Mucosa of descending colon (tissue), 1 donor: ENCODE measurements around the gene NXN.

DNA sequence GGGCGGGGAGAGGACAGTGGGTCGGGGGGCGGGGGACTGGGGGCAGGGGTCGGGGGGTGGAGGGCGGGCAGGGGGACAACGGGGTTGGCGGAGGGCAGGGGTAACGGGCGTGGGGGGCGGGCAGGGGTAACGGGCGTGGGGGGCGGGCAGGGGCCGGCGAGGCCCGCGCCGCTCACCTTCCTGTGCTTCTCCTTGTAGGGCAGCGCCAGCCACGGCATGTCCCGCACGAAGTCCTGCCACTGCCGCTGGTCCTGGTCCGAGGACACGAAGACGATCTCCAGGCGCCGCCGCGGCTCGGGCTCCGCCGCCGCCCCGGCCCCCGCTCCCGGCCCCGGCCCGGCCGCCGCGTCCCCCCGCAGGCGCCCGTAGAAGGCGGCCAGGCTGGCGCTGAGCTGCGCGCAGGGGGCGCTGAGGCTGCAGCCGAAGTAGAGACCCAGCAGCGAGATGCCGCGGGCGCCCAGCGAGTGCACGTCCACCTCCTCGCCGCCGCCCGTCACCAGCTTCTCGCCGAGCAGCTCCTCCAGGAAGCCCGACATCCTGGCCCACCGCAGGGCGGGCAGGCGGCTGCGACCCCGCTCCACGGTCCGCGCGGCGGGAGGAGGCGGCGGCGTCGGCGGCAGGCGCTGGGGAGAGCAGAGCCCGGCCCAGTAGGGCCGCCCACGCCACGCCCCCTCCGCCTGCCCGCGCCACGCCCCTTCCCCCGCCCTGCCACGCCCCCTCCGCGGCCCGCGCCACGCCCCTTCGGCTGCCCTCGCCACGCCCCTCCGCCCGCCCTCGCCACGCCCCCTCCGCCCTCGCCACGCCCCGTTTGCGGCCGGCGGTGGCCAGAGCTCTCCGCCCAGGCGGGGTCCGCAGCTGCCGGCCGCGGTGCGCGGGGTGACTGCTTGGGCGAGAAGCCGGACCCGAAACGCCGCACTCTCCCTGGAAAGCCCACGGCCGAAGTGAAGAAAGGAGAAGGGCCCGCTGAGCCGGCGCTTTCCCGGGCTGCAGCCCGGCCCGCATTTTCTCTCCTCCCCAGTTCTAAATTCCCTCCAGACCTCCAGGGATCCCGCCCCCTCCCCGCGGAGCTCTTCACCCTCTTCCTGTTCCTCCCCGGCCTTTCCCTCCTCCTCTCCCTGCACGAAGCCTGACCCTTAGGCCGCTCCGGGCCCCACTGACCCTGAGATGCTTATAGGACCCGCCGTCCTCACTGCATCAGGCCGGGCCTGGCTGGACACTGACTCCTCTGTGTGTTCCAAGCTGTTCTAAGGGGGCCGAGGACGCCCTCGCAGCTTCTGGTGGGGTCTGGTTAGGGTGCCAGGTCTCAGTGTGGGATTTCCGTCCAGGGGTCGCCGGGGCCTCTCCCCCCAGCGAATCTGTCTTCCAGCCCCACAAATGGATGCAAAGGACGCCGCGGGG is at the start of gene NXN:
TSS of gene NXN (minus strand) at position 634 of the 1,398 bp plus-strand sequence.
- PRO-cap: bidirectional peak, plus-strand start at position 827 of the sequence, minus-strand start at position 634 of the sequence

- PRO-cap: unidirectional peak, minus-strand start at chr17:981130
Measured at GRCh38 chr17:980677-981449, 1.3 kb upstream of the NXN start.

- PRO-cap: no peak
Measured at GRCh38 chr17:1029302-1029745, 32.4 kb downstream of the TIMM22 start.

- PRO-cap: no peak
Measured at GRCh38 chr17:1083226-1083888, 86.4 kb downstream of the TIMM22 start.

DNA sequence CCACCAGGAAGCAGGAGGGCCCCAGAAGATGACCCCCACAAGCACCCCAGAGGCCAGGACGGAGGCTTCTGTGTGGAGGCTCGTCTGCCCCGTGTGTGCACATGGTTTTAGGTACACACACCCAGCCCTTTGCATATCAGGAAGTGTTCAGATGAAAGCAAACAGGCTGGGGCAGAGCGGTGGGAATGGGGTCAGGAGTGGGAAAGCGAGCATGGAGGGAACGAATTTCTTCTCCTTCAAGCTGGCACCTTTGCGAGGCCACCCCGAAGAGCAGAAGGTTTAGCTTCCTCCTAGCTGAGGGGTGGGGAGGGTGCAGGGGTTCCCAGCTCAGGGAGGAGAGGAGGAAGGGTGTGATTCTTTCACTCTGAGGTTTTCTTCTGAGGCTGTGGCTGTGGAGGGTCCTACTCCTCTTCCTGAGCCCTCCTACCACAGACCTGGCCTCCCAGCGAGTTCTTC is 83.6 kb downstream of the ABR start:
- PRO-cap: no peak

- PRO-cap: no peak
Measured at GRCh38 chr17:1098305-1098660, 81.5 kb downstream of the ABR start.

GRCh38 chr17:1119190-1119455 is 60.7 kb downstream of the ABR start:
- PRO-cap: unidirectional peak, plus-strand start at chr17:1119281

DNA sequence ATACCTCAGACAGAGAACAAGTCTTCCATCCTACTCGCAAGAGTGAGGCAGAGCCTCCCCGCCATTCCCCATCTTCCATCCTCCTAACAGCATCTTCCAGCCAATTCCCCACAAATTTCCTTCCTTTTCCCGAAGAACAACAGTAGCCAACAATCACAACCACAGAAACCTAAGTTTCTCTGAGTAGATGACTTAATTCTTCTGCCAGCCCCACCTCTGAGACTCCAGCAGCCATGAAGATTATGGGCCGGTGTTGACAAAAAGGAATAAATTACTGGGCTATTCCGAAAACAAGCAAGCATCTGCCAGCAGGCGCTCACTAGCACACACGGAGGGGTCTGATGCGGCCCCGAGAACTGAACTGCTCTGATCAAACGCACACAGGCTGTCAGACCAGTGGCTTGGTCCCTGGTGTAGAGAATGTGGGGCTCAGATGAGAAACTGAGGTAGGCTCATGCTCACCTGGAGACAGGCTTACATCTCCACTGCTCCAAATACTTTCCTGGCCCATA is 5.7 kb downstream of the ABR start:
- PRO-cap: no peak

DNA sequence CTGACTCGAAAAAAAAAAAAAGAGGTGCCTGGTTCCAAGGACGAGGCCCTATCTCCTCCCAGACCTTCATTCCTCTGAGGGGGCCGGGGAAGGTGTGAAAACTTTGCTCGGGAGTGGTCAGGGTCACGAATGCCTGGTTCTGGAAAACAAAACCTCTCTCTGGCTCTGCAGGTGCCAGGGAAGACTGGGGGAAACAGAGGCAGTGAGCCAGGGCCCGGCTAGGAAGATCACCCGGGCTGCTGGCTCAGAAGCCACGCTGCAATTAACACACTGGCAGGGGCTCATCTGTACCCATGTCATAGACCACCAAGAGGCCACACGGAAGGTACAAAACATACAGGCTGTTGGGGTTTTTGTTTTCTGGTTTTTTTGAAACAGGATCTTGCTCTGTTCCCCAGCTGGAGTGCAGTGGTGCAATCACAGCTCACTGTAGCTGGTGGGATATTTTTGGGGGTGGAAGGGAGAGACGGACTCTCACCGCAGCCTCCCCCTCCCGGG is 19.3 kb upstream of the ABR start:
- PRO-cap: no peak

DNA sequence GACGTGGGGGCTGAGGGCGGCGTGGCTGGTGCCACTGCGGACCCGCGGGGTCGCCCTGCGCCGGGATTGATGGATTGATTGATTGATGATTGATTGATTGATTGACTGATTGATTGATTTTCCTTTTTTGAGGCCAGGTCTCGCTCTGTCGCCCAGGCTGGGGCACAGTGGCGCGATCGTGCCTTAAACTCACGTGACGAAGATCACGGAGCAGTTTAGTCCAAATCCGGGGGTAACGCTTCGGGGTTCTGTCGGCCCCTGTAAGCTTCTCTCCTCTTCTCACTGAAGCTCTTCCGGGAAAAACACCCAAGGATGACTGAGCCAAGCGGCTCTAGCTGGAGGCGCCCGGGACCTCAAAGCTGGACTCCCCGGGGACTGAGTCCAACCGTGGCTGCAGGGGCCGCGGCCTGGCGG is 40.2 kb upstream of the BHLHA9 start:
- PRO-cap: no peak

DNA sequence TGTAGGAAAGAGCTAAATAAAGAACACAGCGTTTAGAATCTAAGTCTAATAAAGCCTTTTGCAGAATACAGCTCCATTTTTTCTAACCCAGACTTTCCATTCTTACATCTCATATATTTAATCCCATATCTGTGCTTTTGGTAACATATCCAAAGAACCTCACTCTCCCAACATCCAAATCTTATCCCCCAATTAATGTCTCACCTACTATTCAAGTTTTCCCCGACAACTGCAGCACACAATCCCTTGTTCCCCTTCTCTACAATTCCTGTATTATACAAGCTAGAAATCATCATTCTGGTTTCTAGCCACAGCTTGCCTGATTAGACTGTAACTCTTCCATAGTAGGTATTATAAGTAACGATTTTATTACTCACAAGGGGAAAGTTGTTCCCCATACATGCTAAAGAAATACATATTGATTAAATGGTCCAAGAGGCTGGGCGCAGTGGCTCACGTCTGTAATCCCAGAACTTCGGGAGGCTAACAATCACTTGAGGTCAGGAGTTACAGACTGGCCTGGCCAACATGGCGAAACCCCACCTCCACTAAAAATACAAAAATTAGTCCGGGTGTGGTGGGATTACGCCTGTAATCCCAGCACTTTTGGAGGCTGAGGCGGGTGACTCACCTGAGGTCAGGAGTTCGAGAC is 19.2 kb downstream of the YWHAE start:
- PRO-cap: no peak

- PRO-cap: no peak
Measured at GRCh38 chr17:1391703-1392356, 8.2 kb downstream of the YWHAE start.

DNA sequence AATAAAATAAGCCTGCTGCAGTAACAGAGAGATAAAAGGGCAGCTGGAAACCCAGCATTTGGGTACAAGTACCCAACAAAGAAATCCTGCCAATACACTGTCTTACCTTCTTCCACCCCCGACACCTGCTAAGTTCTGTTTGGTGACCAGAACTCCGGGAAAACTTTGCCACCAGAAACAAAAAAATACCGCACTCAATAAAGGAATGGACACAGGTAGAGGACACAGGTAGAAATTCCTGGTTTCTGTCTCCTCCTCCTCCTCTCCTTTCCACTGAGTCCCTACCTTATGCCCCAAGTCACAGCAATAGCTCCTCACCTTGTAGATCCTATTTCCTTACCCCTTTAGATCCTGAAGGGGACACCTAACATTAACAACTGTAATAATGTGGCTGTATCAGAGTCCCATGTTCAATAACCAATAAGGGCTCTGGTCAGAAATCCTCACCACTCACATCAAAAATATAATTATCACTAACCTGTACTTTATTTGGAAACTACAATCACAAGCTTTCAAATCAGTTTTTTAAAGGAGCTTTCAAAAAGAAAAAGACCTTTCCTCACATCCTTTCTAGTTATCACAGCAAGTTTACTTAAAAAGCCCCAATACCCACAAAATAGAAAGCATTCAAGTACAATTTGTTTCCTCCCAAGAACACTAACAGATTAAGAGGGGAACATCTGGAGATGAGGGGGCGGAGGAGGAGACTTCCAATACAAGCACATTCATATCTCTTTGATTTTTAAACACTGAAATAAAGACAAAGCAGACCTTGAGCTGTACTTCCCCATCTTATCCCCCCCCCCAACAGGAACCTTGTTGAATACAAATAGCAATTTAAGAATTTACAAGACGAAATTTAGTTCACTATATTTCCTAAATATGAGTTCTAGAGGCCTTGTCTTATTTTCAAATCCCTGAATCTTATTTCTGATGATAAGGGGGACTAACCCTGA is 2.2 kb downstream of the YWHAE start:
- PRO-cap: no peak

GRCh38 chr17:1446927-1447348 is 9.1 kb downstream of the CRK start:
- PRO-cap: no peak

GRCh38 chr17:1455060-1455794 is 805 bp downstream of the CRK start:
- PRO-cap: no peak

GRCh38 chr17:1484409-1485657 is 7.7 kb downstream of the MYO1C start:
- PRO-cap: bidirectional peak, plus-strand start at chr17:1484829, minus-strand start at chr17:1484731; bidirectional peak, plus-strand start at chr17:1485094, minus-strand start at chr17:1485028; bidirectional peak, plus-strand start at chr17:1485427, minus-strand start at chr17:1485340

DNA sequence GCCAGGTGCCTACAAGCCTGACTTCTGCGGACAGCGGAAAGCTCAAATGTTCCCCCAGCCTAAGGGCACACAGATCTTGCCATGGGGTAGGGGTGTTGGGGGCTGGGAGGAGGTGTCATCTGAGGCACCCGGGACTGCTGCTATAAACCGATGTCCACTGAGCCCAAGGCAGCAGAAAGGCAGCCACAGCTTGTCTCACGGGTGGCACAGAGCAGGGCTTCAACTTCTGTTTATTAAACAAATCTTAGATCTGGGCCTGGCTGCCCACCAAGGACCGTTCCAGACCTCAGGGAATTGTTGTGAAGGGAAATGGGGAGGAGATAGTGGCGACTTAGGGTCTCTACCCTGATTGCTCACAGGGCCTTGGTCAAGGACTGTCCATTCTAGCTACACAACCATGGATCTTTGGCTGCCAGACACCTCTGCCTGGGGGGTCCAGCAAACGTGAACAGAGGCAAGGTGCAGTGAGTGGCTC is 3.5 kb downstream of the MYO1C start:
- PRO-cap: no peak

GRCh38 chr17:1494858-1496237 is 2.9 kb upstream of the MYO1C start:
- PRO-cap: no peak

DNA sequence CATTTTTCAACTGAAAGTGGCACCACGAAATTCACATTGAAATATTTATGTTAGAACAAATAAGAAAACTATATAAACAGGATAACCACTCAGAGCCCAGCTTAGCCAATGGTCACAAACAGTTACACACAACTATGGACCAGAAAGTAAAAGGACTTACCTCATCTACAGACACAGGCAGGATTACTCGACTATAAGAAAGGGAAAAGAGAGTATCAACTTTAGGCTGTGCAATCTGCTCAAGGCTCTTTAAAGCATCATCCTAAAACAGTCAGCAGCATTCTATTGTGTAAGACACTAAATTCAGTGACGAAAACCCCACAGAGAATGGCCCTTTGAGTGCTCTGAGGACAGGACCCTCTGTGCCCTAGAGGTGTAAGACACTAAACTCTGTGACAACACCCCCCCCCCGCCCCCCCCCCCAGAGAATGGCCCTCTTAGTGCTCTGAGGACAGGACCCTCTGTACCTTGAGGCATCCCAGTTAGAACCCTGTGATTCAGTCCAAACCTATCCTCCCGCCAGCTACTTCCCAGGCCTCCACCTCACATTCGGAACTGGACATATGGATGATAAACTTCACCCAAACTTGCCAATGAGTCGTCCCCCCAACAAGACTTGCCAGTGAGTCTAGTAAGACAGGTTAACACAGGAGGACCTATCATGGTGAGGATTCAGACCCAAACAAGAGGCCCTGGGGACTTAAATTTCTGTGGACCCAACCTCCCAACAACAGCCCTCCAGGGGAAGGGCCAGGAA is 4.0 kb downstream of the PITPNA start:
- PRO-cap: no peak

DNA sequence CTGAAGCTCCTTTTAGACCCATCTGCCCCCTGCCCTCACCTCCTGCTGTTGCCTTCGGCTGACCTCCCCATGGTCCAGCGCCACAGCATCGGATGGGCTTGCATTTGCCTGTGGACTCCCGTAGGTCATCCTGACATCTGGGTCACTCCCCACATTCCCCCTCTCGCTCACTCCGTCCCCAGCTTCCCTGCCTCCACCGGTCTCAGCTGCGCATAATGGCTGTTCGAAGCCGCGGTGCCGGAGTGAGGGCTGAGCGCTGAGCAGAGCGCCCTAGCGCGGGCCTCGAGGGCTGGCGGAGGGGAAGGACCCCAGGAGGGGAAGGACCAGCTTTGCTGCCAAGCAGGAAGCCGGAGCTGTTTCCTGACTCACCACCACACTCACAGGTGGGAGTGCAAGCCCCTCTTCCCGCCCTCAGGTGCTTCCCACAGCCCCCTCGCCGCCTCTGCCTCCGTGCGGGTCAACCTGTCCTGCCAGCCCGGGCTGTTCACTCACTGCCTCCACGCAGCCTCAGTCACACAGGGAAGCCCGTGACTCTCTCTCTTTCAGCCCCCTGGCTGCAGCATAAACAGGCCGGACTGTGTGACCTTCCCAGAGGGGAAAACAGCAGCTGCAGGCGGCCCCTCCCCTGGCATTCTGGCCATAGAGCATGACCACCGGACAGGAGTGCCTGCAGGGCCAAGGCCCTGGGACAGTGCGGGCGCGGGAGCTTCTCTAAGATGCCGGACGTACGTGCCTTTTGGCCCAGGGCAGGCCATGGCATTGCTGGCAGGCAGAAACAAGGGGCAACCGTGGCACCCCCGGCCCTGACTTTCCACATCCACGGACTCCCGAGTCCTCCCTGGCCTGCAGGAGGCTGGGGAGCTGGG is 23.7 kb downstream of the SLC43A2 start:
- PRO-cap: no peak